Umbilical cord (tissue), 2 donors: ENCODE measurements around a stretch of chr6.

GRCh38 chr6:6750798-6751023 lies 162.2 kb downstream of the LY86 start:
- RAMPAGE, long total RNA: no peak

DNA sequence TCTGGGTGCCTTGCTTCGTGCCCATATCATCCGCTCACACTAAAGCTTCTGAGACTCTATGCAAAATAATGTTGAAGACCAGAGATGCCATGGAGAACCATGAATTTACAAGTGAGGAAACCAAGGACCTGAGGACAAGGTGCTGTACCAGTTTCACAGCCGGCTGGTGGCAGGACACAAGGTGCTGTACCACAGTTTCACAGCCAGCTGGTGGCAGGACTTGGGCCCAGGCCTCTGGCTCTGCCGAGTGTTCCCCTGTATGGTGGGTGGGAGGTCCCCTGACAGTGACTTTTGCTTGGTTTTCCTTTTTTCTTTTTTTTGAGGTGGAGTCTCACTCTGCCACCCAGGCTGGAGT lies 212.4 kb downstream of the LY86 start:
- RAMPAGE, long total RNA: no peak

DNA sequence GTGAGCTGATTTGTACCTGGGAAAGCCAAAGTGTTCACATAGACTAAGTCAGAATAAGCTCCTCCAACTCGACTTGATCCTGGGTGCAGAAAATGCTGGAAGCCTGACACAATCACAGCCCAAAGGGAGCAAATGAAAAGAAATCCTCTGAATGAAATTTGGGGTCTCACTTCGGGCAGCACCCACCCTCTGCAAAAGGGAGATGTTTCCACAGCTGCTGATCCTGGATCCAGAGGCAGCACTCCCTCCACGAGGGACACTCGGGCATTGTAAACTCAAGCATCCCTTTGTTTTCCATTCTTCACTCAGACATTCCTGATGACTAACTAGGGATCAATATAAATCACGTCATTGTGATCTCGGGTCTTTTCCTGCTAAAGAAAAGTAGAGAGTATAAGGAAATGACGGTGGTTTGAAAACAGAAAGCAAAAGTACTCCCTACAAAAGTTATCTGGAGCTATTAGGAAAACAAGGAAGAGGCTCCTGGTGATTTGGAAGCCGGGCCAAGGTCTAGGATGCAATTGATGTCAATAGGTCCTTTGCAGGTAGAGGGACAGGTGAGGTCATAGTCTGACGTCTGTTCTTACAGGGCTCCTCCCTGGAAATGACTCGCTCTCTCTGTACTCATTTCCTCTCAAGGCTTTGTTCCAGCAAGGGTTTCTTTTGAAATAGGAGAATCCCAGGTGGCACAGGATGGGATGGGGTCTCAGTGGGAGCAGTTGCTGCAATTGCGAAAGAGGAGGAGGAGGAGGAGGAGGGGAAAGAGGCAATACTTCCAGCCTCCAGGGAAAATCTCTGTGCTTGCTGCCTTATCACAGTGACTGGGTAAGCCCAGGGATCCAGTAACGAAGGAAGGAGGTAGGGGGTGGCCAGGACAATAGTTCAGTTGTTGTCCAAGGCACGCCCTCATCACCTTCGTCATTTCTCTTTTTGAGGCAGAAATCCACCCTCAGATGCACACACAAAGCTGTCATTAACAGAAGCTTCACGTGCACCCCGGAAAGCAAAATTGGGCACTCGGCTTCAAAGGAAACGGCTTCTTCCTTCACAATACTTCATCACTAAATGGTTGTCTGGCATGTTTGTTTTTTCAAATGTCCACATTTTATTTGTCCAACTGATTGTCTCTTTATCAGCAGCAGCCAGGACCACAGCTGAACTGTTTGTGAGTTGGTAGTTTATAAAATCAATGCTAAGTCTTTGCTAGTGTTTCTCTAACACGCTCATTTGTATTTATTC lies 222.9 kb downstream of the LY86 start:
- RAMPAGE, long total RNA: no peak

DNA sequence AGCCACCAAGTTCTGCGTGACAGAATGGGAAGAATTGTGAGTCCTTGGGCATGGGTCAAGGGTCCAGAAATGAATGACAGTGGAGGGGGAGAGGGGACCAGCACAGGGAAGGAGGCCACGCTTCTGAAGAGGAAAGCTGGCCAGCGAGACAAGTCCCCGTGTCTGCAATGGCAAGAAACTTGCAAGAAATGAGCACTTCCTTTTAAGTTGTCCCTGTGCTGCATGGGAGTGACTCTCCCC lies 242.2 kb upstream of the RREB1 start:
- RAMPAGE, long total RNA: no peak

DNA sequence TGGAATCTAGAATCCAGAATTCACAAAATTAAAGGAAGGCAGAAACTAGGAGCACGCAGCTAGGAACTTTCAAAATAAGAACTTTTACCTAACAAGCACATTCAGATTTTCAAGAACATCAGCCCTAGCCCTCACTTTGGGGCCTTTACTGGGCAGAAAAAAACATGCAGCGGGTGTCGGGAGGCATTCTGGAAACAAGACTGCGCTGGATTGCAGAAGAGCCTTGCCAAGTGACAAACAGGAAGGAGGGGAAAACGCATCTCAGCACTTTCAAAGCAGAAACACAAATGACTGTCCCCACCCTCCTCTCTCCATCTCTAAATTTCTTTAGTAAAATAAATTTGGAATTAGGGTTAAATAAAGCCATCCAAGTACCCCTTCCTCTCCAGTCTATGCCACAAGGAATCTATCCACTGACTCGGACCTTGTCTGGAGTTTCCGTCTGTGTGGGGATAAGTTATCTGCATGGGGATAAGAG lies 74.5 kb upstream of the RREB1 start:
- RAMPAGE, long total RNA: no peak

DNA sequence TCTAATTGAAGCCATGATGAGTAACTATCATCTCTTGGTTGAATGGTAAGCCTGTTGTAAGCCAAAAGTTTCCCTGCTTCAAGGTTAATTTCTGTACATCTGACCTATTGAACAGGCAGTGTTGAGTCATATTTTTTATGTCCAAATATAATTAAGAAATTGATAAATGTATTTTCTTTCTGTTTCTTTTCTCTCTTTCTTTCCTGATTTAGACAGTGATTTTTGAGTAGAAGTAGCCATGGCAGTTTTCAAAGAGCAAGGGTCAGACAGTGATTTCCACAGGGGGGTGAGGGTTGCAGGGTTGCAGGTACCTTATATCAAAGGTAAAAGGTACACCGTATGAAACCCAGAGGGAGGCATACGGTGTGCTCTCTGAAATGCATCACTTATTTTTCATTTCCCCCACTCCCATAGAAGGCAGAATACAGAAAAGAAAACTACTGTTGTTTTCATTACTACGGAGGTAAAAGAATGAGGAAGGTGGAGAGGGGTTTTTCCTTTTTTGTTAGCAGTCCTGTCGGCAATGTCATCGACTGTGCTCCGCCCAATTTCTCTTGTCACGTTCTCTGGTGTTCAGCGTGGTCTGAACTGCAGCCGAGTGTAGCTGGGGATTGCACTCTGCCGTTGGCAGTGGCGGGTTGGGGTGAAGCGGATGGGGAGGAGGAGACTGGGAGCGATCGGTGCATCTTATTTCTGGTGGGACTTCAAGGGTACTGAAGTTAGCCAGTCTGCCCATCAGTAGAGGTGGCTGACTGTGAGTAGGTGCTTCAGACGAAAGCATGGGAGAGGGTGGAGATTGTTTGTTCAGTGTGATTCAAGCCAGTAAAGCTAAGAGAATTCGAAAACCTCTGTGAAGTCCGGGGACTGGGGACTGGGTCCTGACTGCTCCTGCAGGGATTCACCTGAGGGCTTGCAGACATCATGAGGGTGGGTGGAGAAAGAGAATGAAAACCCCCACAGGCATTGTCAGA lies 4.8 kb downstream of the RREB1 start:
- RAMPAGE, long total RNA: no peak

- RAMPAGE, long total RNA: no peak
Measured at GRCh38 chr6:7236300-7236804, 76.6 kb downstream of the SSR1 start.

DNA sequence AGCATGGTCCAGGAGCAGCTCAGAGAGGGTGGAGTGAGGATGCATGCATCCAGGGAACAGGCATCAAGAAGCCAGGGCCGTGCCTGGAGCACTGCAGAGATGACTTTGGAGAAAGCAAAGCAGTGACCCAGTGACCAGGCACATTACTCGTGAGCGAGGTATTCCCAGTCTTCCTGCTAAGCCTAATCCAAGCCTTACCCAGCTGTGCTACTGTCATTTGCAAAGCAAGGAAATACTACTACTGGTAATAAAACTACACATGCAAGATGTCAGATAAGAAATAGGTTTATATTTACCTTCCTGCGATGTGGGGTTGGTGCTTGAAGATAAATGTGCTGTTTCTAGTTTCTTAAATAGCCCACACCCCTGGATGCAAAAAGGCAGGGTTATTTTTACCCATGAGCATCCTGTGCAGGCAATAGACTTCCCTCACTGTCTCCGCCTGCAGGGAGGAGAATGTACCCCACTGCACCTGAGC lies 62.9 kb downstream of the SSR1 start:
- RAMPAGE, long total RNA: no peak

GRCh38 chr6:7389149-7389590 lies 372 bp downstream of the CAGE1 start:
- RAMPAGE, long total RNA: no peak

- RAMPAGE, long total RNA: no peak
Measured at GRCh38 chr6:7542187-7542720, 783 bp downstream of the DSP start.

DNA sequence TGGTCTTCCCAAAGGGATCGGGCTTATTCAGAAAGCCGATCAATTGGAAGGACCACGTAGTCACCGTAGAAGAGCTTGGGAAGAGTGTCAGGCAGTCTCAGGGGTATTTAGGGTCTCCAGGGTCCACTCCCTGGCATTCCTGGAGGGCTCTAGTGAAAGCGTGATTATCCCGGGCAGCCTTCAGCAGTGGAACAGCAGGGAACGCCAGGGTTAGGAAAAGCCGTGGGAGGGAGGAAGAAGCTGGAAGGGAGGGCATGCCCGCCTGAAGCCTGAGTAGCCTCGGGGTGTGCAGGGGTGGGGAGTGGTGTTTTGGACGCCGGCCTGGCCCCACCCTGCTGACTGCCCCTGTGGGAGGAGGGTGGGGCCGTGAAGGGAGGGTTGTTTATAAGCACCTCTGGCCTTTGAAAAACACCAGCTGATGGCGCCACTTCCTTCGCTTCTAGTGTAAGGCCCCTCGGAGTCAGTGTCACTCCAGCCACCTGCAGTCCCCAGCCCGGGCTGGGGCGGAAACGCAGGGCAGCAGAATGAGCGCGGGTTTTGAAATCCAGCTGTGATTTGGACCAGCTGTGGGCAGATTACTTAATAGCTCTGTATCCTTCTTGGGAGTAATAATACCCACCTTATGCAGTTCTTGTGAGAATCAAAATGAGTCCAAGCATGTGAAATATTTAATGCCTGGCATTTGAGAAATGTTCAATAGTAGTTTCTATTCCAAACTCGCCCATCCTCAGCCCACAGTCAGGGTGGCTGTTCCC lies 52.8 kb upstream of the BMP6 start:
- RAMPAGE, long total RNA: no peak

- RAMPAGE, long total RNA: no peak
Measured at GRCh38 chr6:7888630-7889190, 21.9 kb downstream of the TXNDC5 start.

- RAMPAGE, long total RNA: no peak
Measured at GRCh38 chr6:7906881-7907562, 3.6 kb downstream of the TXNDC5 start.

DNA sequence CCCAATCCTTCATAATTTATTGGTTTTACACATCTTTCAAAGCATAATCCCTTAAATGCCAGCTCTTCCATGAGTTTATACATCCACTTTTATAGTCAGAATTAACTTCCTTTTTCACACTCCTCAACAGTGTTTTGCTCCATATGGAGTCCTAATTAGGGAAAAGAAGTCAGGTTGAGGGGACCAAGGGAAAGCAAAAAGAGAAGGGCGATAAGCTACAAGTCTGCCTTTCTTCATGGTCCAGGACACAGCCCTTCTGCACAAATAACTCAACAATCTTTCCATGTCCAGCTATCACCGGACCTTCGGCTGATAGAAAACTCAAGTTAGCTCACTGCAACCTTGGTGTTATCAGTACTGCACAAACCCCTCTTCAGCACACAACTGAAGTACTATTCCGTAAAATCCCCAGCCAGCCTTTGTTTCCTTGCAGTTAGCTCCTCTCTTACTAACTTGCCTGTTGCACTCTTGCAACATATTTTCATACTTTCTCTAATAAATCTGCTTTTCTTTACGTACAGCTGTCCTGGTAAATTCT lies 2.0 kb downstream of the EEF1E1 start:
- RAMPAGE, long total RNA: no peak

GRCh38 chr6:8670703-8671289 lies 235.5 kb upstream of the SLC35B3 start:
- RAMPAGE, long total RNA: no peak

GRCh38 chr6:8743362-8743648 lies 308.0 kb upstream of the SLC35B3 start:
- RAMPAGE, long total RNA: no peak

DNA sequence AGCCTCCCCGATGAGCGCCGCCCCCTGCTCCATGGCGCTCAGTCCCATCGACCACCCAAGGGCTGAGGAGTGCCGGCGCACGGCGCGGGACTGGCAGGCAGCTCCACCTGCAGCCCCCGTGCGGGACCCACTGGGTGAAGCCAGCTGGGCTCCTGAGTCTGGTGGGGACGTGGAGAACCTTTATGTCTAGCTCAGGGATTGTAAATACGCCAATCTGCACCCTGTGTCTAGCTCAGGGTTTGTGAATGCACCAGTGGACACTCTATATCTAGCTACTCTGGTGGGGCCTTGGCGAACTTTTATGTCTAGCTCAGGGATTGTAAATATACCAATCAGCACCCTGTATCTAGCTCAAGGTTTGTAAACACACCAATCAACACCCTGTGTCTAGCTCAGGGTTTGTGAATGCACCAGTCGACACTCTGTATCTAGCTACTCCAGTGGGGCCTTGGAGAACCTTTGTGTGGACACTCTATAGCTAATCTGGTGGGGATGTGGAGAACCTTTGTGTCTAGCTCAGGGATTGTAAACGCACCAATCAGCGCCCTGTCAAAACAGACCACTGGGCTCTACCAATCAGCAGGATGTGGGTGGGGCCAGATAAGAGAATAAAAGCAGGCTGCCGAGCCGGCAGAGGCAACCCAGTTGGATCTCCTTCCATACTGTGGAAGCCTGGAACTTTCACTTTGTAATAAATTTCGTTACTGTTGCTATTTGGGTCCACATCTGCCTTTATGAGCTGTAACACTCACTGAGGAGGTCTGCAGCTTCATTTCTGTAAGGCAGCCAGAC lies 589.4 kb upstream of the SLC35B3 start:
- RAMPAGE, long total RNA: no peak

GRCh38 chr6:9503351-9504077 lies 911.4 kb downstream of the TFAP2A start:
- RAMPAGE, long total RNA: no peak

- RAMPAGE, long total RNA: no peak
Measured at GRCh38 chr6:9596081-9596530, 818.8 kb downstream of the TFAP2A start.

- RAMPAGE, long total RNA: no peak
Measured at GRCh38 chr6:9811038-9811436, 603.8 kb downstream of the TFAP2A start.